ENCODE measurements around the genes DNAJA3 and ABAT.

DNA sequence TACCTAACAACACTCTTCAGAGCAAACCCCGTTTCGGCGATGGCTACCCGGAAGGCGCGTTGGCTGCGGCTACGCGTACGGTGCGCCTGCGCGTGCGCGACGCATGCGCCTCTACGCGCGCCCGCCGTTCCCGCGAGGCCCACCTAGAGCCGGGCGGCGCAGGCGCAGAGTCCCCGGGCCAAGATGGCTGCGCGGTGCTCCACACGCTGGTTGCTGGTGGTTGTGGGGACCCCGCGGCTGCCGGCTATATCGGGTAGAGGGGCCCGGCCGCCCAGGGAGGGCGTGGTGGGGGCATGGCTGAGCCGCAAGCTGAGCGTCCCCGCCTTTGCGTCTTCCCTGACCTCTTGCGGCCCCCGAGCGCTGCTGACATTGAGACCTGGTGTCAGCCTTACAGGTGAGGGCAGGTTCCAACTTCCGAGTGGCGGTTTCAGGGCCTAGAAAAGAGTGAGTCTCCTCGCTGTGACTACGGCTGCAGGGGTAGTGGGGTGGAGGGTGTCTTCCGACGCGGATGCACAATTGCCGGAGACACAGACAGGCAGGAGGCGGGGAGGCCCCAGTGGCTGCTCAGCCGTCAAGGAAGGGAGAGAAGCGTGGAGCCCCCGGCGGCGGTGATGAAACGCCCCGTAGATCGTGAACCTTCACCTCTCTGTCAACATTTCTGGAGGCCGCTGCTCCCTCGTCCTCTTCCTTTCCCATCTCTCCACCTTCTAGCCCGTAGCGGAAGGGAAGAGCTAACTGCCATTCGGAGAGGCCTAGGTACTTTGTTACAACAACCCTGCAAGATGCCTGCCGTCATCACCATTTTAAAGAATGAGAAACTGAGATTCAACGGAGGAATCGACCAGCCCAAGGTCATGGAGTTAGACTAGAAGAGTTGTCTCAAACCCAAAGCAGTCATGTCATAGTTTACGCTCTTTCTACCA lies at the start of gene DNAJA3:
Gene DNAJA3, plus strand, starts transcription at position 170 of the 923 bp plus-strand sequence.
- PRO-cap, 2 experiments, result peak in 2 of 2 experiments; most common plus-strand start position 181 of the sequence (in 2); most common minus-strand start position 420 of the sequence (in 2)

- PRO-cap, 2 experiments, result no peak in any of the 2 experiments
Measured at GRCh38 chr16:4515603-4516302, 22.8 kb downstream of the CDIP1 start.

DNA sequence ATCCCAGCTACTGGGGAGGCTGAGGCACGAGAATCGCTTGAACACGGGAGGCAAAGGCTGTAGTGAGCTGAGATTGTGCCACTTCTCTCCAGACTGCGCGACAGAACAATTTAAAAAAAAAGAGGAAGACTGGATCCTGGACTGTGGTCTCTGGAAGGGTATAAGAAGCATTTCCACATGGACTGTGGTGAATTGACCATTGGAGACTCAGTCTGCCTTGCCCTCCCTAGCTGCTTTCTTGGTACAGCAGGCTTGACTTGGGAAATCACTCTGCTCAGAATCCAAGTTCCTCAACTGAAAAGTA lies 1.1 kb upstream of the MGRN1 start:
- PRO-cap, 2 experiments, result no peak in any of the 2 experiments

DNA sequence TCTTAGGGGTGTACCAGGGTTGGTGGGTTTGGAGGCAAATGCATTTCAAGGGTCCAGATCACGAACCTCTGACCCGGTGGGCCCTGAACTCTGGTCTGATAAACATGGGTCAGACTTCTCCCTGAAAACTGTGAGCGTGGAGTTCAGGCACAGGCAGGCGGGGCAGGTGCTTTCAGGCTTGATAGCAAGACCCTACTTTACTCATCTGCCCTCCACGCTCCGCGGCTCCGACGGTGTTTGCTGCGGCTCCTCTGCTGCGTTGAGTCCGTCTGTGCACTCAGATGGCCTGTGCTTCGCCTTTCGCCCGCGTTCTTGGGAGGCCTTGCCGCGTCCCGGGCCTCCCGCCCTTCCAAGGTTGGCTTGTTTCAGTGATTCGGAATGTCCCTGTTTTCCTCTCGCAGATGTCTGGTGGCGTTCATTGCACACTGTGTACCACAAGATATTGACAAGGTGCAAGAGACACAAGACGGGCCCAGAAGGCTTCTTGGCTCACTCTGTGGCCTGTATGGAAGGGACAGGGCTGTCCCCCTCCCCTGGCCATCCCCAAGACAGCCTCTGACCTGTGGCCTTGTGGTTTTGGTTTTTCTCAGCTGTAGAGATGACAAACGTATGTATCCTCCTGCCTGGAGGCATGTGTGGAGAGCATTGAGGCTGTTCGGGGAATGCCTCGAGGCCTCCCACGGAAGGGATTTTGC lies 15.2 kb downstream of the MGRN1 start:
- PRO-cap, 2 experiments, result no peak in any of the 2 experiments

DNA sequence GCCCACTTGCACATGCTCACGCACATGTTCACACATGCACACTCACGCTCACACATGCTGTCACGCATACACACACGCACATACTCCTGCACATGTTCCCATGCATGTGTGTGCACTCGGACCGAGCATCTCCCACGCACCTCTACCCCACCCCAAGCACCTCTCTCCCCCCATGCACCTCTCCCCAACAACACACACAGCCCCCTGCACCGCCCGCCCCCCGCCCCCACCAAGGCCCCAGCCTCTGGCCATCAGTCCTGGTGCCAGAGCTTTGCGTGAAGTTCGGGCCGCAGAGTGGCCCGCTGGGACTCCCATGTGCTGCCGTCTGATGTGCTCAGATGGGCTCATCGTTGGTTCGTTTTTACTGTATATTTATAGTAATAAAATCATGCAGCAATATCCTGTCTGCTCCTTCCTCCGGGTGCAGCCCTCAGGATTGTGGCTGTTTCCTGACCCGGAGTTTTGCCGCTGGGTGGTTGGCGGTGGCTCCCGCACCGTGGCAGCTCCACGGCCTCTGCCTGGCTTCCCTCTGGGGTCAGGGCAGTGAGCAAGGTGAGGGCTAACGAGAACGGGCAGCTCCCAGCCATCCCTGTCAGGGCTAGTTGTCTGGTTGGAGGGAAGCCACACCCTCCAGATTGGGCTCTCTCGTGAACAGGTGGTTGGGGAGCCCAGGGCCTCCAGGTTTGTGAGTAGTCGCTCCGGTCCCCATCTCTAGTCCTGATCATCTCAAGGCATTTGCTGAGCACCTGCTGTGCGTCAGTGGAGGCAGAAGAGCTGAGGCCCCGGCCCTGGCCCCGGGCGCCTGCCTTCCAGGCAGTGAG lies 2.6 kb upstream of the NUDT16L1 start:
- PRO-cap, 2 experiments, result no peak in any of the 2 experiments

DNA sequence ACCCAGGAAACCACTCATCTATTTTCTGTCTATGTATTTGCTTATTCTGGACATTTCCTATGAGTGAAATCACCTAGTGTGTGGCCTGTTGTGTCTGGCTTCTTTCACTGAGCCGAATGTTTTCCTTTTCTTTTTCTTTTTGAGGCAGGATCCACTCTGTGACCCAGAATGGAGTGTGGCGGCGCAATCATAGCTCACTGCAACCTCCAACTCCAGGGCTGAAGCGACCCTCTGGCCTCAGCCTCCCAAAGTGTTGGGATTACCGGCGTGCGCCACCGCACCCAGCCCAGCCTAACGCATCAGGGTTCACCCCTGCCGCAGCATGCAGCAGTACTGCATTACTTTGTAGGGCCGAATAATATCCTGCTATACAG lies 10.8 kb downstream of the ANKS3 start:
- PRO-cap, 2 experiments, result no peak in any of the 2 experiments

DNA sequence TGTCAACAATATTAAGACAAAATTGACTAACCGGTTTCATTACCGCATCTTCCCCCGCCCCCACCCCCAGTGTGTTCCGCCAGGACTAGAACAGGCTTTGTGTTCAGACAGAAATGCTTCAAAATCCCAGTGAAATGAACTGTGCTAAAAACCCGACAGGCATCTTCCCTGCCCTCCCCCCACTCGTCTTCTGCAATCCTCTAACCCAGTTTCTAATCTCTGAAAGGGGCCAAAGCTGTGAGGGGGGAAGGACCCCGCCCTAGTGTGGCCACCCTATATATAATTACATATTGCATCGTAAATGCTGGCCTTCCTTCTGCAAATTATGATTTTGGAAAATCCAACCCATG lies 1.1 kb upstream of the ROGDI start:
- PRO-cap, 2 experiments, result no peak in any of the 2 experiments

DNA sequence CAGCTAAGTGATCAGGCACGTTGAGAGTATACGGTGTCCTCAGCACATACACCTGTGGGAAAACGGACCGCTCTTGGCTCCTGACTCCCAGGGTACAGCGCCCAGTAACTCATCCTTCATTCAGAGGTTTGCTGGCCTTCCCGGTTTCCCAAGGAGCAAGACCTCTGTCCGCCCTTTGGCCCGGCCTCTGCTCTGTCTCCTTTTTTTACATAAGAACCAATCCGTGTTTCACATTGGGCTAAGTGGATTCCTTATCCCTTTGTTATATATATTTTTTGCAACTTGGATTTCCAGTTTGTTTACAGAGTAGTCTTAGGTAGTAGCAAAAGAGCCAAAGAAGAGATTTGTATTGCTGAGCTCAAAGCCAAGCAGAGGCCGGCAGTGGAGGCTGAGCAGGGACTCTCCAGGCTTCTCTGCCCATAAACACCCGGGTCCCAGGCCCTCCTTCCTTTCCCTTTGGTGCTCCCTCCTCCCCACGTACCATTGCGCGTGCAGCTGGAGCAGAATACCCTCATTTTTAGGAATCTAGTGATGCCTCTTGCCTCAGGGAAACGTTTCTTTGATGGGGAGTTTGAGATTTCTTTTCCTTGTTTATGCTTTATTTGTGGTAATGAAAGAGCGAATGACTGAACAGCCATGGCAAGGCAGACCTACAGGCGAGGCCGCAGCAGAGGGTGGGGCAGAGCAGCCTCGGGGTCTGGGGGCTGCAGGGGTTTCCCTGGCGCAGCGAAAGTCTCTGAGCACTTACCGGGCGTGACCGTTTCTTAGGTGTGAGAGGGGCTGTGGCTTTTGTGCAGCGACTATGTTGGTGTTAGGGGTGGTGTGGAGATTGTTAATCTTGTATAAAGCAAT lies 34.4 kb downstream of the UBN1 start:
- PRO-cap, 2 experiments, result peak in 1 of 2 experiments; most common minus-strand start position 703 of the sequence (in 1)

DNA sequence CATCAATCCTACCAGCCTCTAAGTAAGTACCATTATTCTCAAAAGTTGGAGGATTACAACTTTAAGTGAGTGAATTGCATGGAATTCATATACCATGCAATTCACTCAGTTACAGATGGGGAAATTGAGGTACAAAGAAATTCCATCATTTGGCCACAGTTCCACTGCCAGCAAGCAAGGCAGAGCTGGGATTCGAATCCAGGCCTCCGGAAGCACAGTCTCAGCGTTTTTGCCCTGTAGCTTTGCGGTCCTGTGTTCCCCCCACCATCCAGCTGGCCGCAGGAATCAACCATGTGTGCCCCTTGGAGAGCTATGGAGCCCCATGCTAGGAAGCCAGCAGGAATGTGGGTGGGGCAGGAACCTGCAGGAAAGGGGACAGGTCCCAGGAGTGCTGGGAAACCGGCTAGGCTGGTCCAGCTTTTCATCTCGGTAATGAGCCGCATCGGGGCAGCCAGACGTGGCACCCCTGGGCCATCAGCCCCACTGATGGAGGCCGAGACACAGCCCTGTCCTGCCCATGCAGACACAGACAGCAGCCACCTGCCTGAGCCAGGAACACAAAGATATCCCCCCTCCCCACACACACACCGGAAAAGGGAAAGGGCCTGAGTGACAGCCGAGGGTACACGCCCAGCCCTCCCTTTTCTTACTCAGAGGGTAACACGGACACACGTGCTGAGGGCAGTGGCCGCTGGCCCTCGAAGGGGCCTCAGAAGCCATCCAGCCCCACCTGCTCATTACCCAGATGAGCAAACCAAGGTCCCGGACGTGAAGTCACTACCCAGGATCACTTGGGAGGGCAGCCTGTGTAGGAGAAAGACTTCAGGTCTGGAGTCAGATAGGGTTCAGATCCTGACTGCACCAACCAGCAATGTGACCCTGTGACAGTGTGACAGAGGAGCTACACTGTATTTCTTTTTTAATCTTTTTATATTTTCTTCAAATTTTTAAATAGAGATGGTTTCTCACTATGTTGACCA lies 18.2 kb downstream of the PPL start:
- PRO-cap, 2 experiments, result no peak in any of the 2 experiments

DNA sequence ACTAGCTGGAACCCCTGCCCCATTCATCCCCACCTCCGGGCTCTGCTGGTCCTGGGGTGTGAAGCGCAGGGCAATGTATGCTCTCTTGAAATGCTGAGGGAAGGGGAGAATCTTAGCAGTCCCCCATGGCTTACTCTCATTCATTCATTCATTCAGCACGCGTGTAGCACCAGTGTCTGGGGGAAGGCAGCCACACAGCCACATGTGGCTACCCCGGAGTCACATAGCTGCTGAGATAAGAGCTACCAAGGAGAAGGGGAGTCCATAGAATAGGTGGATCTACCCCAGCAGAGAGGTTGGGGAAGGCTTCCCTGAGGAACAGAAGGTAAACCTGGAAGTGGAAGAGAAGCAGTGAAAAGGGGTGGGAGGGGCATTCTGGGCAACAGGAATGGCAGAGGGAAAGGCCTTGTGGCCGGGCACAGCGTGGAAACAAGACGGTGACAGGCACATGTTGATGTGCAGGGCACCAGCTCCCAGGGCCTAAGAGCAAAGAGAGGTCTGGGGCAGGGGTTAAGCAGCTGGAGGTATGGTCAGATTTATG lies 6.5 kb downstream of the PPL start:
- PRO-cap, 2 experiments, result no peak in any of the 2 experiments

DNA sequence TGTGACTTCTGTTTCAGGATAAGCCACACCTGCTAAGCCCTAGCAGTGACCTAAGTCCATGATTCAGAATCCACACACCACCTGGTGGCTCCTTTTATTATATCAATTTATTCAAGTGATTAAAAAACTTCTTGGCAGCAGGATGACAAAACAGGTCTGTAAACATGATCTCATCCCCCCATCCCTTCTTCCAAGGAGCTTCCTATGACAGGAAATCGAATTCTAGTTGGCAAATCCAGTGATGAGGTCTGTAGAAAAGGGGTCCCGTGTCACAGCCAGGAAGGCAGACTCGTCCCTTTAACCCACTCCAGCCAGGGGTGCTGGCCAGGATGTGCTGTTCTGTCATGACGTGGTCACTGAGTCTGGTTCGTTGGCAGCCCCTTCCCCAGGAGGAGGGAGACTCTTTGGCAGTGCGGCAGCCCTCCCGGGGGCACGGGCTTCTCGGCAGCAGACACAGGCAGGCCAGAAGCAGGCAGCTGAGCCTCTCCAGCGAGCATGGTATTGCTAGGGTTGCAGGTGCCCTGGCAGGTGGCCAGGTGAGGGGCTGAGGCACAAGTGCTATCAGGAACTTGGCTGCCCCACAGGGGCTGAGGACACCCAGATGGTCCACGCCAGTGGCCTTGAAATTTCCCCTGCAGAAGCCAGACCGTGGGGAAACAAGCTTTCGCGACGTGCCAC lies 8.8 kb downstream of the NAGPA start:
- PRO-cap, 2 experiments, result no peak in any of the 2 experiments

- PRO-cap, 2 experiments, result no peak in any of the 2 experiments
Measured at GRCh38 chr16:6483093-6483936, 464.5 kb downstream of the RBFOX1 start.

- PRO-cap, 2 experiments, result no peak in any of the 2 experiments
Measured at GRCh38 chr16:7303541-7304590, 1285.0 kb downstream of the RBFOX1 start.

- PRO-cap, 2 experiments, result no peak in any of the 2 experiments
Measured at GRCh38 chr16:7530721-7530991, 1059.7 kb downstream of the TMEM114 start.

GRCh38 chr16:8089582-8090291 lies 500.6 kb downstream of the TMEM114 start:
- PRO-cap, 2 experiments, result no peak in any of the 2 experiments

DNA sequence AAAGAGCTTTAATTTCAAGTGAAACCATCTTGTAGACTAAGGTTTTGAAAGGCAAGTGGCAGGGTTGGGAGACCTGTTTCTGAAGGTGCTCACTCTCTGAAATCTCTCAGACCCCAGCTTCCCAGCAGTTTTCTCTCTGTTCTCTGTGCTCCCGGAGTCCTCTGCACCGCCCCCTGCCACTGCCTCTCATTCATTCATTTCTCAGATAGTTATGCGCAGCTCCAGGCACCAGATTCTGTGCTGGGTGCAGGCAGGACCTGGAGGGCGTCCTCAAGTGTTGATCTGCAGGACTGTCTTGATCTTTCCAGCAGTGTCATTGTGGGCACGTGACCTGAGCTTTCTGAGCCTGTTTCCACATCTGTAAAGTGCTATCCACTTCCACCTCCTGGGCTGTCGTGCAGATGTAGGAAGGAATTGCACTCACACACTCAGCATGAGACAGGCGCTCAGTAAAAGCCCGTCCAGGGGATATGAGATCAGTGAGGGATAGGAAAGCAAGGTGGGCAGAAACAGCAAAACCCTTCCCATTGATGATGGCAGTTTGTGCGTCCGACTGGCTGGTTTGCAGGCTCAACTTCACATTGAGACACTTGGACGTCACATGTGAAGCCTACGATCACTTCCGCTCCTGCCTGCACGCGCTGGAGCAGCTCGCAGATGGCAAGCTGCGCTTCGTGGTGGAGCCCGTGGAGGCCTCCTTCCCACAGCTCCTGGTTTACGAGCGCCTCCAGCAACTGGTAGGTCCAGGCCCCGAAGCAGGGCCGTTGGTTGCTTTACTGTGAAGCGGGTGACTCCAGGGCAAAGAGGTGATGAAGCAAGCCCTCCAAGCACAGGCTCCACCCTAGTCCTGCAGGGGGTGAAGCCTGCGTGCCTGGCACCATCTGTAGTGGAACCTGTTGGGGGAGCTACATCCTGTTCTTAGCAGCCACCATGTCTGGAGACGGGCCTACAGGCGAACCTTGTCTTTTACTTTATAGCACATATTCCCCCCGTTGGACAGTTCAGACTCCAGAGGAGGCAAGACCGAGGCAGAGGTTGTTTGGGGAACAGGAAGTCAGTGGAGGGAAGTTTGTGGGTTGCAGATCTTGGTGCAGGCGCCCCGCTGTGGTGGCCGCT lies 22.8 kb downstream of the METTL22 start:
- PRO-cap, 2 experiments, result no peak in any of the 2 experiments

DNA sequence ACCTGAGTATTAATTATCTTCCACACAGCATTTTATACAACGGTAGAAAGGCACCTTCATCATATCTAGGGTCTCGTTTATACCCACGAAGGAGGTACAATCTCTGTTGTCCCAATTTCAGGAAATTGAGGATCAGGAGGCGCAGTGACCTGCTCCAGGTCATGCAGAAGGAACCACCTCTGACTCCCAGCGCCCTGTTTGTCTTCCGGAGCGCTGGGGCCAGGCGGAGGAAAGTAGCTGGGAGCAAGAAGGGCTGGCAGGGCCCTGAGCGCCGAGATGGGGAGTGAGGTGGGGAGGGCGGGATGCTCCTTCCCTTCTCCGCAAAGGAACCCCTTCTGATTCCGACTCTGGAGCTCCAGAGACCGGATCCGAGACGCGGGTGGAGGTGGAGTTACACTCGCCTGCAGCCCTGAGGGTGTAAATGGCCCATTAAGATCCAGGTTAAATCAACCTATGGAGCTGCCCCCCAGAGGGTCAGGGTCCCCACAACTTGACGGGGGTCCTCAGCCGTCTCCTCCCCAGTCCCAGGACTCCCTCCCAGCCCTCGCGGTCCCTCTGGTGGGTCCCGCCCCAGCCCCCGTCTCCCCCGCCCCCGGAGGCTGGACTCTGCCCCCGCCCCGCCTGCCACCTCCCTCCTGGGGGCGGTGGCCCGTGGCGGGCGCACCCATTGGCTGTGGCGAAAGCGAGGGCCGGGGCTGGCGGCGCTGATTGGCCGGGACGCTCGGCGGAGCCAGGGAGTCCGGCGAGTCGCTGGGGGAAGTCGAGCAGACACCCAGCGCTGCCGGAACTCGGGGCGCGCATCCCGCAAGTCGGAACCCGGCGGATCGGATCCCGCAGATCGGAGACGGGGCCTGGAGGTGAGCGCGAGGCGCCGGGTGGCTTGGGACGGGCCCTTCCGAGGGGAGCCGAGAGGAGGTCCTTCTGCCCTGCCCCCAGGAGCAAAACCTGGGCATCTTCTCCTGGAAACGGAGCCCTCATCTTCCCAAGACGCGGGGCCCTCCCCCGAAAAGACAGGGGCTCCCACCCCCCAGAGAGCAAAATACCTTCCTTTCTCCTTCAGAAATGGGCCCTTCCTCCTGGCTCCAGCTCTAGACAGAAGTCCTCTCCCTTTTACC lies at the start of gene ABAT:
Gene ABAT, plus strand, starts transcription at position 763 of the 1,115 bp plus-strand sequence.
- PRO-cap, 2 experiments, result peak in 2 of 2 experiments; most common plus-strand start position 836 of the sequence (in 2); most common minus-strand start position 557 of the sequence (in 2)

DNA sequence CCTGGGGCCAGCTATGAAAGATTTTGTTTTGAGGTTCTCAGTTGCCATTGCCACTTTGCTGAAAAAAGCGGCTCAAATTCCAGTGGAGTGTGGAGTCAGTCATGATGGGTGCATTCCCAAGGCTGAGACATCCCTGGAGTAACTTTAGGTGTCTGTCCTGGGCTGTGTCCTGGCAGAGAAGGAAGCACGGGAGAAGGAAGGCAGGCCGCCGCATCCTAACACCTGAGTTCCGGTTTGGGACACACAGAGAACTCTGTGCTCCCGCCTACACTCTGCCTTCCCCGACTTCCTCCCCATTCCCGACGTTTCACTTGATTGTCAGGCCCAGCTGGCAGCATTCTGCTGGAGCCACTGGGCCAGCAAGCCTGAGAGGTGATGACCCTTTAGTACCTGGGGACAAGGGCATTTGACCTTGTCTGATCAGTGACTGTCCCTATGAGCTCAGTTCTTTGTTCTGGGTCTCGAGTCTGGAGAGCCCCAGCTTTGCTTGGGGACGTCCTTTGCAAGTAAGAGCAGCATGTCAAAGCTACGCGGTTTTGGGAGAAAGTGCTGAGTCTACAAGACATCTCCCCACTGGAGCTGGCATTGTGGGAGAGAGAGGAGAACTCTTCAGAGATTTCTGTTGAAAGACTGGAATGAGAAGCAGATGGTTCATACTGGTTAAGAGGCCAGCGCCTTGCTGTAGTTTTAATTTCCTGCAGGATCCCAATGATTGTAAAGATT lies 20.4 kb downstream of the ABAT start:
- PRO-cap, 2 experiments, result no peak in any of the 2 experiments

- PRO-cap, 2 experiments, result no peak in any of the 2 experiments
Measured at GRCh38 chr16:8720345-8721217, 46.2 kb downstream of the ABAT start.

- PRO-cap, 2 experiments, result no peak in any of the 2 experiments
Measured at GRCh38 chr16:8865989-8867046, 2.5 kb downstream of the CARHSP1 start.

Data from cytotoxic T cell (primary cell).